Neural cell (in vitro differentiated cells): ENCODE measurements around a stretch of chr16.

- RAMPAGE, long total RNA: no peak
Observed at GRCh38 chr16:12038486-12039087, 62.1 kb downstream of the SNX29 start.

DNA sequence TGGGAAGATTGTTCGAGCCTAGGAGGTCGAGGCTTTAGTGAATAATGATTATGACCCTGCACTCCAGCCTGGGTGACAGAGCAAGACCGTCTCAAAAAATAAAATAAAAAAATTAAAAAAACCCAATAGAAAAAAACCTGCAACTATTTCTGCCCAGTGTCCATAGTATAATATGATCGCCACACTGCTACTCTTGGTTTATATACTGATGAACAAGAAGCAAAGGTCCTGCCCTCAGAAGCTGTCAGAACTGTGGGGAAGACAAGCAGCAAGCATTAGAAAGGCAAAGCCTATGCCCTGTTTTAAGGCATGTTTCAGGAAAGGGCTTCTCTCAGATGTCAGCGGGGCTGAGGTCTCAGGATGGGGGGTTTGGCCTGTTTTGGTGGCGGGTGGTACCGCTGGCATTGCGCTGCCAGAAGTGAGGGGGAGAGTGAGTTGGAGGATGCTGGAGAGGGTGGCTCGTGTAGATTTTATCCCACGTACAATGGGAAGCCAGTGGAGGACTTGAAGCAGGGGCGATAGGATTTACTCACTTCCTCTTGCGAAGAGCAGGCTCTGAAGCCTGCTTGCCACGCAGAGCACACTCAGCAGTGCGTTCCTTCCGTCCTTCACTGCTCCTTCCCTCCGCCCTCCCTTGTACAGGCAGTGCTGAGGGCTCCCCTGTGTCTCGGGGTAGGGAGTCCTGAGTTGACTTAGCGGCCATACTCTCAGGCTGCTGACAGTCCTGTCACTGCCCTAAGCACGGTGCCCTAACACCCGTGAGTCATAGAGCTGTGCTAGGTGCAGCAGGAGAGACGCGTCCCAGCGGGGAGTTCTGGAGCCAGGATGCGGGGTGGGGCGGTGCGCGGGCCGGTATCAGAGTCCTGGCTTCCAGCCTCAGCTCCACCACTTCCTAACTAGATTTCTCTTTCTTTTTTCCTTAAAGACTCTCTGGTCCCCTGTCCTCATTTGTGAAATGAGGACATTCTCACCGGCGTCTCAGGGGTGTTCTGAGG, 113.0 kb downstream of the SNX29 start:
- RAMPAGE, long total RNA: no peak

GRCh38 chr16:12100107-12100463, 123.6 kb downstream of the SNX29 start:
- RAMPAGE, long total RNA: no peak

DNA sequence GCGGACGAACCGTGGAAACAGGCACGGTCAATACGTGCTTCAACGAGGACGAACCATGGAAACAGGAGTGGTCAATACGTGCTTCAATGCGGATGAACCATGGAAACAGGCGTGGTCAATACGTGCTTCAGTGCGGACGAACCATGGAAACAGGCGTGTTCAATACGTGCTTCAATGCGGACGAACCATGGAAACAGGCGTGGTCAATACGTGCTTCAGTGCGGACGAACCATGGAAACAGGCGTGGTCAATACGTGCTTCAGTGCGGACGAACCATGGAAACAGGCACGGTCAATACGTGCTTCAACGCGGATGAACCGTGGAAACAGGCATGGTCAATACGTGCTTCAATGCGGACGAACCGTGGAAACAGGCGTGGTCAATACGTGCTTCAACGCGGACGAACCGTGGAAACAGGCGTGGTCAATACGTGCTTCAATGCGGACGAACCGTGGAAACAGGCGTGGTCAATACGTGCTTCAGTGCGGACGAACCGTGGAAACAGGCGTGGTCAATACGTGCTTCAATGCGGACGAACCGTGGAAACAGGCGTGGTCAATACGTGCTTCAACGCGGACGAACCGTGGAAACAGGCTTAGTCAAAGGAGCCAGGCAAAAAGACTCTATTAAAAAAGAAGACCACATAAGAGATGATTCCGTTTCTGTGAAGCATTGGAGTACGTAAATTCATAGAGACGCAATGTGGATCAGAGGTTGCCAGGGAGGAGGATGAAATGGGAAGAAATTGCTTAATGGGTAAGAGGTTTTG, 140.5 kb downstream of the SNX29 start:
- RAMPAGE, long total RNA: no peak

- RAMPAGE, long total RNA: no peak
Observed at GRCh38 chr16:12147546-12148607, 171.3 kb downstream of the SNX29 start.

- RAMPAGE, long total RNA: no peak
Observed at GRCh38 chr16:12245924-12246400, 269.4 kb downstream of the SNX29 start.

DNA sequence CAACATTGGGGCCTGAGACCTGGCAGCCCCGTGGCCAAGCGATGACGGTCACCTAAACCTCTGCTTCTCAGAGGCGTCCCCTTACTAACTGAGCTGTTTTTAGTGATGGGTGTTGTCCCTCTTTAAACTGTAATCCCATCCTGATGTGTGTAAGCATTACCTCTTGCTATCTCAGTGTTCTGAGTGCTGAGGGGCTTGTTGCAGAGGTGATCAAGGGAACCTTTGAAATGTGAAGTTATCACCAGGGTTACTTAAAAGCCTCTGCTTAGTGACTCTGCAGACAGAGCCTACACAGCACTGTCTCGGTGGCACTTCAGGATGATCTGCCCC, 370.4 kb downstream of the SNX29 start:
- RAMPAGE, long total RNA: no peak

GRCh38 chr16:13995310-13995623, 75.3 kb downstream of the ERCC4 start:
- RAMPAGE, long total RNA: no peak

- RAMPAGE, long total RNA: no peak
Observed at GRCh38 chr16:14109069-14109593, 38.0 kb downstream of the MRTFB start.

GRCh38 chr16:14148433-14149032, 77.4 kb downstream of the MRTFB start:
- RAMPAGE, long total RNA: no peak

DNA sequence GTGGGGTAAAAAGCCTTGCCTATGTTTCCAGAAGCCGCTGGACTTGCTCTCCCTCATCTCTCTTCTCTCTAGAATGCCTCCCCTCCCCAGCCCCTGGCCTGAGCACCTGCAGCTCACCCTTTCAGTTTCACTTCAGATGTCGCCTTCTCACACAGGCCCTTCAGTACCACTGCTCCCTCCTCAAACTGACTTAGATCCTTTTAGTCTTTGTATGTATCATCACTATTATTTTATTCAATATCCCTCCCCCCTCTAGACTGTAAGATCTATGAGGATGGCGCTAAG, 122.2 kb downstream of the MRTFB start:
- RAMPAGE, long total RNA: no peak

DNA sequence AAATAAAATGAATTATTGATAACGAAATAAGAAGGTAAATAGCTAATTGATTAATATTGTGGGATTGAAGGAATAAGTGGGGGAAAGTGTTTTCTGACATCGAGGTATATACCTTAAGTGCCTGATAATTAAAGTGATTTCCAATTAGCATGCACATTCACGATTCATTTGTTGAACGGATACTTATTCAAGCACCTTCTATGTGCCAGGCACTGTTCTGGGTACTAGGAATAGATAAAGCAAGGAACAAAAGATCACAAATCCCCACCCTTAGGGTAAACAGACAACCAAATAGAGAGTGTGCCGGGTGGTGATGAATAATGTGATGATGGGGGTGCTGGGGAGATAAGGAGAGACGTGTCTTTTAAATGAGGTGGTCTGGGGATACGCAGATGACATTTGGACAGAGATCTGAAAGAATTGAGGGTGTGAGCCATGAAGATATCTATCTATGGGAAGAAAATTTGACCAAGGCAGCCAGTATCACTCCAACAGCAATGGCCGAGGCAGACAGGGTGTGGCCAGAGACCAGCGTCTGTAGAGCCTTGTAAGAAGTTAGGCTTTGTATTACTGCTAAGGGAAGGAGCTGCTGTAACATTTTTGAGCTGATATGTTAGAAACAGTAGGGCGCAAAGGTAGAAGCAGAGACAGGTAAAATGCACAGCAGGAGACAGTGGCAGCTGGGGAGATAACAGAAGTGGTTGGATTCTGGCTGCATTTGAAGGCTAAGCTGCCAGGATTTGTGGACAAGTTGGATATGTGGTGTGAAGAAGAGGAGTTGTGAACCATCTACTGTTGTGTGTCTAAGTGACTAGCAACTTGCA, 165.3 kb downstream of the MRTFB start:
- RAMPAGE, long total RNA: no peak

DNA sequence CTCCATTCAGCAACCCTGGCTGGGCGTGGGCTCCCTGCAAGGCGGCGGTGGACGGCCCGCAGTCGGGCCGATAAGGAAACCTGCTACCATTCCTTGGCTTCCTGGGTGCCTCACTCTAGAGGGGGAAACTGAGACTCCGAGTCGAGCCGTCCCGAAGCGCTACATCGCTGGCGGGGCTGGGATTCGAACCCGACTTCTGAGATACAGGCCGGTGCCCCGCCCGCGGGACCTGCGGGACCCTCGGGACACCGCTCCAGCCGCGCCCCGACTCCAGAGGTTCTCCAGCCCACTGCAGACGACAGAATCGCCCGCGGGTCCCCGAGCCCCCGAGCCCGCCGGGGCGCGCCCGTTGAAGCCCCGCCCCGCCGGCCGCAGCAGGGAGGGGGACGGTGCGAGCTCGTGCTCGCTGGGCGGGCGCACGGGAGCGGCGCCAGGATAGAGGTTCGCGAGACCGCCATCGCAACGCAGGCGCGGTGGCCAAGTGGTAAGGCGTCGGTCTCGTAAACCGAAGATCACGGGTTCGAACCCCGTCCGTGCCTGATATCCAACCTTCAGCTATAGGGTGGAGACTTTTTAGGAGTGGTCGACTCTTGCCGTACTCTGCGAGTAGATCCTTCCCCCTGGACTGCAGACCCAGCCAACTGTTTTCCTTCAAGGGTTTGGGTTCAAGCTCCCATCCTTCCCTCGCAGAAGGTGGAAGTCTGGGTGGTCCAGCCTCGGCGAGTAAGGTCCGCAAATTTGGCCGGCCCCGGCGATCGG, 214.5 kb downstream of the MRTFB start:
- RAMPAGE, long total RNA: no peak

DNA sequence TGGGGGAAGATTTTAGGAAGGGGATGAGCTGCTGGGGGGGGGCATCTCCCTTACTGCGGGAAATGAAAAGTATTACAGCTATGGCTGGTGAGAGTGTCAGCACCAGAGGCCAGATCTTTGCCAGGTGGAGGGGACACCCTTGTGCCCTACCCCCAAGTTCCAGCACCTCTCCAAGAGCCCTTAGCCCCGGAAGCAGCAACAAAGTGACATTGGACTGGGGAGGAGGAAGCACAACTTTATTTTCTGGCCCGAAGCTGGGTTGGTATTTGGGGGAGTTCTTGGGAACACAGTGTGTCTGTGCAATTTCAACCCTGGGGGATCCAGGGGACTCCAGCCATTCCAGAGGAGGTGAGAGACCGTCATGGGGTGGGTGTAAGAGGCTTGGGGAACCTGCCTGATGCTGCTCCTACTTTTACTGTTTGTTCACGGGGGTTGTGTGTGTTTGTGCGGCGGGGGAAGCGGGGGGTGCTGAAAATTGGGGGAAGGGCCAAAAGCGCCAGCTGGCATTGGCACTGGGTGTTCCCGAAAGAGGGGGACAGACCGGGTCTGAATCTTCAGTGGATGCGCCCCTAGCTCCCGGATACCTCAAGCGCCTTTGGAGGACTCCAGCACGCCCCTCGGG, 230.2 kb downstream of the MRTFB start:
- RAMPAGE, long total RNA: no peak

DNA sequence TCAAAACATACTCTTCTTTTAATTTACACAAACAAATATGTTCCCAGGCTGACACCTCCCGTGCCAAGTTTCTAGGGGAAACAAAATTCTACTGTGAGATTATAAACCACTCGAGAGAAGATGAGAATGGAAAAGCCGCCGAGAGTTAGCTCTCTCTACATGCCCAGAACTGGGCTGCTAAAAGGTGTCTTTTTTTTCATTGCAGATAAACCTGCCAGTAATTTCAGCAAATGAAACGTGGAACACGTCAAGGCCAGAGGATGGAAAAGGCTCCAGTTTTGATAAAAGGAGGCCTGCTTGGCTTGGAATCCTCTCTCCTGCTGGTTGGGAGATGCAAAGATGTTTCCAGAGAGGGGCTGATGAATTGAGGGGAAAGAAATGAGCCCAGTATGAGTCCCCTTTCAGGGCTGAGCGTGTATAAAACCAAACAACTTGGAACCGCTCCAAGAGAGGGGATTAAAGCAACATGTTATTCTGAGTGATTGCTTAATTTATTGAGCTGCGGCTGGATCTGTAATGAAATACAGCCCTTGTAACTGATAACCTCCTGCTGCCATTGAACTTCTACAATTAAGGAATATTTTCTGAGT, 254.8 kb downstream of the MRTFB start:
- RAMPAGE, long total RNA: no peak

DNA sequence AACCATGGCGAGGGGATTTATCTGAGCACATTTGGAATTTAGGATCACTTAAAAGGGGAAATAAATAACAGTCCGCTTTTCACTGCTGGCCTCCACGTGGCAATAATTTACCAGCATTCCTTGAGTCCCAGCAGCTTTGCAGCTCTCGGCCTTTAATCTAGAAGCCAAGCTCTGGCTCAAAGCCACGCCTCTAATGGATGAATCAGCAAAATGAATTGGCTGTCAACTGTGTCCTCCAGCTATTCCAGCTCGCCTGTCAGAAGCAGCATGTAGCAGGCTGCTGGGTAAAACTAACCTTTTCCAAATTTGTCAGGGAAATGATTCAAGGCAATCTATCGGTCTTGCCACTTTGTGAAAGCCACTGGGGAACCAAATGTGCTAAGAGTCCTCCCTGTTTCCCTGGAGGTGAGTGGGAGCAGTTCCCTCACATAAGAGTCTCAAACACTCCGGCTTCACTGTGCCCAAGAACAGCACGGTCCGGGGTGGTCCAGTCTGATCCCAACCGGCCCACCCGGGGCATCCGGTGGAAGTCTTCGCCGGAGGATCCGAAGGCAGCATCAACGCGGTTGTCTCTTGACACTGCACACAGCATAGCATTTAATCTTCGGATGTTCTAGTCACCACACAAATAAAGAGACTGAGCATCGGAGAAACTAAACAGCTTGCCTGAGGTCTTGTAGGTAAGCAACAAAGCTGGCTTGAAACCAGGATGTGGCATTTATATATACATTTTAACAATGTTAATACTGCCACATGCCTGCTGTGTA, 143.3 kb downstream of the PARN start:
- RAMPAGE, long total RNA: no peak

DNA sequence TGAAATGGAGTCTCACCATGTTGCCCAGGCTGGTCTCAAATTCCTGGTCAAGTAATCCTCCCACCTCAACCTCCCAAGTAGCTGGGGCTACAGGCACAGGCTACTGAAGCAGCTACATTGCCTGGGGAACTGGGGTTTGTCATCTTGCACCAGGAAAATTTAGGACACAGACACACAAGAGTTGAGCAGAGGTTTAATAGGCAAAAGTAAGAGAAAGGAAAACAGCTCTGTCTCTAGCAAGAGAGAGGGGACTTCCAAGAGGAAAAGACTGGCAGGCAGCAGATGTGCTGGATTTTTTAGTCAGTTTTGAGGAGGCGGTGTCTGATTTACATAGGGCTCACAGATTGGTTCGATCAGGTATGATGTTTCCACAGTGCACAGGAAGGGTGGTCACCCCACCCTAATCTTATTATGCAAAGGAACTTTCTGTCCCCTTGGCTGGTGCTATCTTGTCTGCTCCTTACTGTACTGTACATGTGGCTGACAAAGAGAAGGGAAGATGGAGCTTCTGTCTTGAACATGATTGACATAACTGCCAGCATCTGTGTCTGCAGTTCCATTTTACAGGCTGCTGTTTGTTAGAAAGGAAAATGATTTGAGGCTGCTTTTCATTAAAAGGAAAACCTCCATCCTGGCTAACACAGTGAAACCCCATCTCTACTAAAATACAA, 25.3 kb downstream of the BFAR start:
- RAMPAGE, long total RNA: no peak

DNA sequence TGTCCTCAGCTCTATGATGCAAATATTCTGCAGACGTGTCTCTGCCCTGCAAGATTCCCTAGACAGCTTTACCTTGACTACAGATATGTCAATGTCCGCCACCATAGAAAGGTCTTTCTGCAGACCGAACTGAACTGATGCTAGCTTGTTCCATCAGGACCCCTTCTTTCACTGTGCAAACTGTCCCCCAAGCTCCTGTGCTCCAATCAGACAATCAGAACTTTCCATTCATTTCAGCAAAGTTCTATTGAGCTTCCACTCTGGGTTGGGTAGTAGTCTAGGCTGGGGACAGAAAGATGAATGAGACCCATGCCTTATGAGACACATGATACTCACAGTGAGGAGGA, 75.1 kb upstream of the RRN3 start:
- RAMPAGE, long total RNA: no peak

- RAMPAGE, long total RNA: no peak
Observed at GRCh38 chr16:15625316-15625960, 17.5 kb downstream of the MARF1 start.

- RAMPAGE, long total RNA: no peak
Observed at GRCh38 chr16:15721208-15721898, 71.3 kb downstream of the NDE1 start.